Astrocyte (in vitro differentiated cells and primary cell): Measurements from ENCODE around the genes PRDM13, GRIK2, PREP and ATG5.

DNA sequence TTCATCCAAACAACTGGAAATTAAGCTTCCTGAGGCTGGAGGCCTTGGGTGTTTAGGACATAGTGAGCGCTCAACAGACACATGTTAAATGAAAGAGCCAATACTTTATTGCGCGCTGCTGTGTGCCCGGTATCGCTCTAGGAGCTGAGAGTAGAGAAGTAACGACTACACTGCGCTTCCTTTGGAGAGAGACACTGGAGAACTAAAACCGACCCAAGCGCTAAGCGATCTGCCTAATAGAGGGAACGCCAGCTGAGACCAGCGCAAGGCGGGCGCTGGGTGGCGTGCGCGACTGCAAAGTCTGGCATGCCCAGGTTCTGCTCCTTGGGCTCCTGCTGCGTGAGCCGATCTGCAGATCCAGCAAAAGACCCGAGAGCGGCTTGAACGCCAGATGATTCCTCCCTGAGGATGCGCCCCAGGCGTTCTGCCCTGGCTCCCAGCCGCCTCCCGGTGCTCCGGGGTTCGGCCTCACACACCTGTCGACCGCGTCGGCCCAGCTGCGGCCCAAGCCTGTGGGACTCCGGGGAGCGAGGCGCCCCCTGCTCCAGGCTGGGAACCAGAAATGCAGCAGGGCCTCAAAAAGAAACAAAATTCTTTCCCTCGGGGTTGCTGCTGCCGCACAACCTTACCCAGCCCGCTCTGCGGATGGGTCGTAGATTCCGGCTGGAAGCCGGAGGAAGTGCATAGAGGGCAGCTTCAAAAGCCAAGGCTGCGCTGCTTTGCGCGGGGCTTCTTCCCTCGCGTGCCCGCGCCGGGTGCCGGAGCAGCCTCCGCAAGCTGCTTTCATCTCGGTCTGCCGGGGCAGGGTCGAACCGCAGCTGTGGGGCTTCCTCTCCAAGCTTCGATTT is 18.0 kb upstream of the PRDM13 start:
- PRO-cap = no peak
- RRBS, 2 experiments = 2 to 3% methylated on average over 19 to 20 of the region's 58 CpGs

DNA sequence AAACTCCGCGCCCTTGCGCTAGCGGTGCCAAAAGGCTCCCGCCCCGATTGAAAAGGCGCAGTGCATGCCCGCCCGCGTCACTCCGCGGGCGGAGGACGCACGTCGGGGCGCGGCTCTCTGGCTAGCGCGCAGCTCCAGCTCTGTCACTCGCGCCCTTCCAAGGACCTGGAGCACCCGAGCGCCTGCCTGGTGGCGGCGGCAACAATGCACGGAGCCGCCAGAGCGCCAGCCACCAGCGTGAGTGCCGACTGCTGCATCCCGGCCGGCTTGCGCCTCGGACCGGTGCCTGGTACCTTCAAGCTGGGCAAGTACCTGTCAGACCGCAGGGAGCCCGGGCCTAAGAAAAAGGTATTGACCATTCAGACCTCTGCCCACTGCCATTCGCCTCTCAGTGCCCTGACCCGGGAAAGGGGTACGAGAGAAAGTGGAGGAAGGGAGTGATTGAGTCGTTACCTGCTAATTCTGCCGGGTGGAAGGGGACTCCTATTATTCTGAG is at the start of gene PRDM13:
Gene PRDM13 (plus strand): TSS at position 3 of the 496 bp plus-strand sequence.
- PRO-cap = no peak
- RRBS, 2 experiments = 3 to 8% methylated on average over 5 to 6 of the region's 43 CpGs

DNA sequence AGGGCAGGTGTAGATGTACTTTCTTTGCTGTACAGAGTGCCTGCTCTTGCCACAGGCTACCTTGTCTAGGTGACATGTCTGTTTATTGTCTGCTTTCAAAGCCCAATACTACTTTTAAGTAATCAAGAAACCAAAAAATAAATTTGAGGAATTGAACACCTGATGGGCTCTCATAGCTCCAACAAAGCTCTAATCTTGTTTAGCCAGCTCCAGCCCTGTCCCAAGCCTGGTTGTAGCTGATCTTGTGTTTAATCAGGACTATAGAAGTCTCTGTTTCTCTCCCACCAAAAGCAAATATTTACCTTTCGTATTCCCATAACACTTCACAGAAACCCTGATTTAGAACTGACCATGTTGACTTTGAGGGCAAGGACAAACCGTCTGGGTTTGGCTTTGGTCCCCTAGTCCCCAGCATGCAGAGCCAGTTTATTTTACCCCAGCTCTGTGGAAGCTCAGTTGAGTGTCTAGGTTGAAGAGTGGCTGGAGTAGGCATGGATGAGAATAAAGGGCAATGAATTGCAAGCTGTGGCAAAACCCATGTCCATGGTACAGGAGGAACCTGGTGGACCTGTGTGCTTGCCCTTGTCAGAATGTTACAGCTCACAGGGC is 17.9 kb upstream of the SIM1 start:
- PRO-cap = no peak
- RRBS, 2 experiments = no CpG with 5 or more reads among the region's 2 CpGs

GRCh38 chr6:100492067-100492763 is 27.5 kb upstream of the SIM1 start:
- PRO-cap = no peak
- RRBS, 2 experiments = no CpG with 5 or more reads among the region's 10 CpGs

DNA sequence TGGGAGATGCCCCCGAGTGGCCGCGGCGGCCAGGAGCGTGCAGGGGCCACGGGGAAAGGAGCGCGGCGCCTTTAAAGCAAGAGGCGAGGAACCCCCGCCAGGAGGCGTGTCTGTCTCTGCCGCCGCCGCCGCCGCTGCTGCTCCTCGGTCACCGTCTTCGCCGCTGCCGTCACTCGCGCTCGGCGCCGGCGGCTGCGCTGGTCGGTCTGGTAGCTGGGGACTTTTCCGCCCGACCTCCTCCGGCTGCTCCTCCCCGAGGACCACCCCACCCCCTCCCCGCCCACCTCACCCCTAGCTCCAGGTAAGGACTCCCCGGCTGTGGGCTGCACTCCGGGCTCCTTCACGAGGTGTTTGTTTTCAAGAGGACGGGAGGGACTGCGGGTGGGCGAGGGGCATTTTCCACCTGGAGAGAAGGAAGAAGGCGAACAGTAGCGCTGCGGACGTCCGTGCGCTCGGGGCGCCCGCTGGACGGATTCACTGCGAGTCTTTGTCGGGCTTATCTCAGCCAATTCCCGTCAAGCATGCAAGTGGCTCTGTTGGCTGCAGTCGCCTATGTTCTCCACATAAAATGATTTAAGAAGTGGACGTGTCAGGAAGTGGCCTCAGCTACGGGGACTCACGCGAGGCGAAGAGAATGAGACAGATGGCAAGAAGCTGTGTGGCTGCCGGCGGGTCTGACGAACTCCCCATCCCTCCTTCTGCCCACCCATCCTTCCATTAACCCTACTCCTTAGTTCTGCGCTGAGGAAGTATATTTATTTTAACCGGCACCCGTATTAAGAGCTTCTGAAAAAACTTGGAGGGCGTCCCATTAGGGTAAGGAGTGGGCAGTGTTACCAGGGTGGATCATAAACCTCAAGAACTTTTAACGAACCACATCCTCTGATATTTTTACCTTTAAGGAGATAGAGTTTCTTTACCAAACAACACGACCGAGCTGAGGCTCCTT is at the start of gene GRIK2:
Gene GRIK2 (plus strand): TSS at position 172 of the 949 bp plus-strand sequence.
- PRO-cap = unidirectional peak, plus-strand start at position 172 of the sequence
- RRBS, 2 experiments = 2 to 3% methylated on average over 9 to 14 of the region's 70 CpGs

DNA sequence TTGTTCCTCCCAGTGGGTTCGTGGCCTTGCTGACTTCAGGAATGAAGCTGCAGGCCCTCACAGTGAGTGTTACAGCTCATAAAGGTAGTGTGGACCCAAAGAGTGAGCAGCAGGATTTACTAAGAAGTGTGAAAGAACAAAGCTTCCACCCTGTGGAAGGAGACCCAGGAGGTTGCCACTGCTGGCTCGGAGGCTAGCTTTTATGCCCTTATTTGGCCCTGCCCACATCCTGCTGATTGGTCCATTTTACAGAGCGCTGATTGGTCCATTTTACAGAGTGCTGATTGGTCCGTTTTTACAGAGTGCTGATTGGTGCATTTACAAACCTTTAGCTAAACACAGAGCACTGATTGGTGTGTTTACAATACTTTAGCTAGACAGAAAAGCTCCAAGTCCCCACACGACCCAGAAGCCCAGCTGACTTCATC is 1732.0 kb downstream of the HACE1 start:
- PRO-cap = no peak
- RRBS, 2 experiments = no CpG with 5 or more reads among the region's 5 CpGs

GRCh38 chr6:104953485-104954217 is 3.3 kb upstream of the LIN28B start:
- PRO-cap = no peak
- RRBS, 2 experiments = no CpG with 5 or more reads among the region's 20 CpGs

- PRO-cap = no peak
- RRBS, 2 experiments = 30% methylated on average over 1 of the region's 34 CpGs; no CpG with 5 or more reads in 1 of the 2 experiments
Observed at GRCh38 chr6:105137423-105137928, 519 bp upstream of the BVES start.

DNA sequence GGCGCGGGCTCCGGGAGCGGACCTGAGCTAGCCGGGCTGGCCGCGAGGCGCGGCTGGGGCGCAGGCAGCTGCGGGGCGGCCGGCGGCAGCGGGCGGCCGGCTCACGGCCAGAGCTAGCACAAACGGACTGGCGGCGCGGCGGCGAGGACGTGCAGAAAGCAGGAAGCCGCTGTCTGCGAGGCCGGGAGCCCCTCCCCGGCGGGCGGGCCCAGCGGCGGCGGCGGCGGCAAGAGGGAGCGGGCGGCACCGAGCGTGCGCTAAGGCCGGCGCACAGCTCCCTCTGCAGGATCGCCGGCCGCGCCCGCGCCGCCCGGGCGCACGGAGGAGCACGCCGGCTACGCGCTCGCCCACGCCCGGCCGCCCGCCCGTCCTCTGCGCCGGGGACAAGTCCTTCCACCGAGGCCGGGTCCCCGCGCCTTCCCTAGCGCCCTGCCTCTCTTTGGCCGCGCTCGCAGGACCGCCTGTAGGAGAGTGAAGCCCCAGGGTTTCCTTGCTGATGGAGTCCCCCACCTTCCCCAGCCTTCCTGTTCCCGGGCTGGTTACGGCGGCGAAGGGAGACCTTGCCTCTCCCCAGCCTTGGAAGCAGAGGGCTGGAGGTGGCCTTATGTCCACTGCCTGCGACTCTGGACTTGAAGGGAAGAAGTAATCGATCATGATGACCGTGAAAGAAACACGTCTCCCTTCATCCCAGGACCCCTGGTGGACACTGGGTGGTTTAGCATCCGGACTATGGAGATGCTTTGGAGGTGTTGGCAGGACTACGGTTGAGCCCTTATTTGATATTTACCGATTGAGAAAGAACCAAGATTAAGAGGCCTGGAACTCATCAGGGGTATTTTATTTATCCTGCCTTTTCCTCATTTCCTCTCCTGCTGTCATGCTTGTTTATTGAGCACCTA is at the start of gene PREP:
Gene PREP (minus strand): TSS at position 160 of the 899 bp plus-strand sequence.
- PRO-cap = bidirectional peak, plus-strand start at position 119 of the sequence, minus-strand start at position 129 of the sequence; bidirectional peak, plus-strand start at position 246 of the sequence, minus-strand start at position 158 of the sequence
- RRBS, 2 experiments = 1 to 3% methylated on average over 34 to 35 of the region's 85 CpGs

DNA sequence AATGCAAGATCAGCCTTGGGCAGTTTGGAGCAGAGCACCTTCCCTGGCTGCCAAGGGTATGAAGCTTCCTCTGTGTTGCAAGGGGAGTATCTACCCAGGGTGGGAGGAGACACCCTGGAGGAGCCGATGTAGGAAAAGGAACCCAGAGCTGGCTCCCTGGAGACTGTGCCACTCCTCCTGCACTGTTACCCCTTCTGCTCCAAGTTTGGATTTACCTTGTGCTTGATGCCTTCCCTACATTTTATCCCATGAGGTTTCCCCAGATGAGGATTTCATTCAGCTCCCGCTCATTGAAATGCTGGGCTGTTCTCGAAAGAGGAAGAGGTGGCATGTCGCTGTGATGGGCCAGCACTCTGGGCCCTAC is 299.6 kb upstream of the PRDM1 start:
- PRO-cap = no peak
- RRBS, 2 experiments = no CpG with 5 or more reads among the region's 4 CpGs

GRCh38 chr6:105797959-105798605 is 288.1 kb upstream of the PRDM1 start:
- PRO-cap = no peak
- RRBS, 2 experiments = no CpG with 5 or more reads among the region's 6 CpGs

GRCh38 chr6:105985459-105986090 is 100.6 kb upstream of the PRDM1 start:
- PRO-cap = no peak
- RRBS, 2 experiments = no CpG with 5 or more reads among the region's 13 CpGs

GRCh38 chr6:105992390-105993259 is 93.5 kb upstream of the PRDM1 start:
- PRO-cap = no peak
- RRBS, 2 experiments = under 1 to 2% methylated on average over 8 of the region's 35 CpGs

GRCh38 chr6:106104460-106105056 is 18.4 kb downstream of the PRDM1 start:
- PRO-cap = no peak
- RRBS, 2 experiments = no CpG with 5 or more reads among the region's 15 CpGs

DNA sequence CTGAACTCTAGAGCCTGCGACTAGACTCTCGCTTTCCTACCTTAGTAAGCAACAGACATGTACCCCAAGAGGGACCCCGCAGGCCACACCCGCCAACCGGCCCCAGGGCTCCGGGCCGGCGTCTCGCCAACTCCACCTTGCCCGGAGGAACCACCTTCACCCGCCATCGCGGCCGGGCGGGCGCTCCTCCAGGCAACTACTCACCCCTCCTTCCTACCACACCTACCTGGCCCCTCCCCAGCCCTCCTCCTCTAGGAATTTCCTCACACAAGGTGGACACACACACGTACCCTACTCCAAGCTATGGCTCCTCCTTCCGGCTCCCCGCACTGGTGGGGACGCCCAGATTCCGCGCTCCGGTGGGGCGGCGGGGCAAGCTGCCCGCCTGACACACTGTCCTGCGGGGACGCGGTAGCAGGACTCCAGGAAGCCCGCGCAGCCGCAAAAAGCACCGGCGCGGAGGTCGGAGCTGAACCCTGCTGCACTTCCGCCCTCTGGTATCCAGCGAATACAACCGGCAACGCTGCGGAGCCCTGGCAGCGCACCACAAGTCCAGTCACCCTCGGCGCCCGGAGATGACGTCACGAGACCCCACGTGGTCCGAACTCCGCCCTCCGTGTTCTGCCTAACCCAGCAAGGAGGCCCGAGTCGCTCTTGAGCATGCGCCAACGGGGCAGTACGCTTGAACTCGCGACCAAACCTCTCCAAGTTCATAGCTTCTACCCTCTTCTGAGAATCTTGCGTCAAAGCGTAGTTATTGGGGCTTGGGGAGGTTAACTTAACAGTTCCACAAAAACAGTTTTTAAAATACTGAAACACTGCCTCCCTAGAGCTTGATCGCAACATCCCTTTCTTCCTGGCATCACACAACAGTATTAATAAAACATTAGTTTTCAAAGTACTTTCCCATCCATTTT is at the start of gene ATG5:
Gene ATG5 (minus strand): TSS at position 525 of the 917 bp plus-strand sequence.
- PRO-cap = bidirectional peak, plus-strand start at position 657 of the sequence, minus-strand start at position 512 of the sequence
- RRBS, 2 experiments = 2 to 3% methylated on average over 25 of the region's 61 CpGs

GRCh38 chr6:106510995-106511223 is 118.4 kb downstream of the RTN4IP1 start:
- PRO-cap = no peak
- RRBS, 2 experiments = no CpG with 5 or more reads among the region's 5 CpGs

GRCh38 chr6:106546247-106546764 is 83.0 kb downstream of the RTN4IP1 start:
- PRO-cap = no peak
- RRBS, 2 experiments = no CpG with 5 or more reads among the region's 2 CpGs

DNA sequence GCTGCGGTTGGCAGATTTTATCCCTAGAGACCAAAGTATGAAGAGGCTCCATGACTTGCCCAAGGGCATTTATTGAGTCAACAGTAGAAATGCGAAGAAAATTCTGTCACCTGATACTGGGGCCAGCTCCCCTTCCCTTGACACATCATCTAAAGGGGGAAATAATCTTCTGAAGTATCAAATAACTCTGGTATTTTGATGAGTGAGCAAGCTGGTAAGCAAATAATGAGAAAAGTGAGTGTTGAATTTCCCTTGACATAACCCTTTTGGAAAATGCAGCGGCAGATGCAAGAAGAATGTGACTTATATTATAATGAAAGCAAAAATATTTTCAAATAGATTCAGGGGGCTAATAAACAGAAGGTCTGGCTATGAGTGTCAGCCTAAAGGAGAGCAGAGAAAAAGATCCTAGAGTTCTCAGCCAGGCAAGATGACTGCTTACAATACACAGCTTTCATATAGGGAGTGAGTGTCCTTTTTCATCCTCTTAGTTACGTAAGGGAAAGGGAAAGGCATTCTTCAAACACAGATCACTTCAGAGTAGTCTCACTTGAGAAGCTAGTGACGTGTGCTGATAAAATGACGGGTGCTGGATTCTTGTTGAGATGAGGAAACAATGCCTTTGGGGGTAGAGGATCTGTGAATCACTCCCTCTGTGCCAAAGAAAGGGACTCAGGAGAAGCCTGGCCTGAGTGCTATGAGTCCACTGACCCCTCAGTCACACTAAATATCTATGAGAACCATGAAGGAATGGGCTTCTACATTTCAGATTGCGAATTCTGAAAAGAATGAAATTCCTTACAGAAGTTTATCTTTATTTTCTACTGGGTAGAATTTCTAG is 117.1 kb downstream of the QRSL1 start:
- PRO-cap = no peak
- RRBS, 2 experiments = no CpG with 5 or more reads among the region's 7 CpGs

- PRO-cap = no peak
- RRBS, 2 experiments = no CpG with 5 or more reads among the region's 9 CpGs
Observed at GRCh38 chr6:106773197-106774027, 144.0 kb downstream of the QRSL1 start.

- PRO-cap = no peak
- RRBS, 2 experiments = no CpG with 5 or more reads among the region's 1 CpG
Observed at GRCh38 chr6:106871102-106871398, 103.5 kb downstream of the CD24 start.